H9 (cell line): ENCODE data around the genes CUL4B, ZNF280C and ARHGAP36.

DNA sequence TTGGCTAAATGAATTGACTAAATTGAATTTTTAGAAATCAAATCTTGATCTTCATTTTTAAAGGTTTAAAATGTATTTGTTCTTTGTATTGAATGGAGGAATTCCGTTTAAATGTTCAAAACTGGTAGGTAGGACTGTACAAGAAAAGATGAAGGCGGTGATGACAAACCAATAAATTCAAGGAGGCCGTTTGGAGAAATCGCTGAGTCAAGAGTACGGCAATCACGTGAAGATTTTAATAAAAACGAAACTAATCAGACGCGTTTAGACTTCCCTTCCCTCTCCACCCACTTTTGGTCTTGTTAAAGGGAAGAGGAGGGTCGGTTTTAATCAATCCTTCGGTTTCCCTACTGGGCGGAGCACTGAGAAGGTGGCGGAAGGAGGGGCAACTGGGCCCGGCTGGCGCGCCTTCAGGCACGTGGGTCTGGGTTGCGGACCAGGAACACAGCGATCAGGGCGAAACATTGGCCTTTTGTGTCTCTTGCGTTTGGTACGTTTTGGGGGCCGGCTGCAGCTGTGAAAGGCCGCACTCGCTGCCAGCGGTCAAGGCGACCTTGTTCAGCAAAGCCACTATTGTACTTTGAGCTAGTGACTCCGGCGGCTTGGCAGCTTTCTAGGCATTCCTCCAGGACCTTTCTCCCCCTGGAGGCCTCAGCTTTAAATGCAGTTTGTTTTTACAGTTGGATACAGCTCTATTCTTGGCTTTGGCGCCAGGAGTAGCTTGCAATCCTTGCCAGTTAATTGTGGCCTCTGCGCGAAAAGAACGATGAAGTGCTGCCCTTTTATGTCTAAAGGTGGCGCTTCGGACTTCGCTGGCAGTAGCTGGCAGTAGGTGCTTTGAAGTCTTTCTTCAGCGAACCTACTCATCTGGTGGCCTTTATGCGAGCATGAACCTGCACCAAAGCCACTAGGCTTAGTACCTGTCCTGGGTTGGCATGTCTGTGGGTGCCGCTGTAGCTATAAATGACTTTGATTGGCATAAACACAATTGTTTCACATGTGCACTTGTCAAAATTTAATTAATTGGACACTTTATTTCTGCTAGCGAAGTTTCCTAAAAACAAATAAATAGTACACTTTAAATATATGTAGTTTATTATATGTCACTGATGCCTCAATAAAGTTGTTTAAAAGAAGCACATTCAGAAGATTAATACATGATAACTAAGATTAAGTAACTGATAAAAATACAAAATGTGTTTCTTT, 16.9 kb upstream of the LAMP2 start:
- PRO-cap = bidirectional peak, plus-strand start at position 388 of the sequence, minus-strand start at position 401 of the sequence; bidirectional peak, plus-strand start at position 736 of the sequence, minus-strand start at position 587 of the sequence

- PRO-cap = bidirectional peak, plus-strand start at chrX:120560567, minus-strand start at chrX:120560494; bidirectional peak, plus-strand start at chrX:120560849, minus-strand start at chrX:120560870; bidirectional peak, plus-strand start at chrX:120561136, minus-strand start at chrX:120560926
Observed at GRCh38 chrX:120560340-120561287, at the start of gene CUL4B. Gene CUL4B (minus strand): TSS chrX:120560962.

GRCh38 chrX:122421818-122422122, 762.3 kb upstream of the GRIA3 start:
- PRO-cap = no peak

DNA sequence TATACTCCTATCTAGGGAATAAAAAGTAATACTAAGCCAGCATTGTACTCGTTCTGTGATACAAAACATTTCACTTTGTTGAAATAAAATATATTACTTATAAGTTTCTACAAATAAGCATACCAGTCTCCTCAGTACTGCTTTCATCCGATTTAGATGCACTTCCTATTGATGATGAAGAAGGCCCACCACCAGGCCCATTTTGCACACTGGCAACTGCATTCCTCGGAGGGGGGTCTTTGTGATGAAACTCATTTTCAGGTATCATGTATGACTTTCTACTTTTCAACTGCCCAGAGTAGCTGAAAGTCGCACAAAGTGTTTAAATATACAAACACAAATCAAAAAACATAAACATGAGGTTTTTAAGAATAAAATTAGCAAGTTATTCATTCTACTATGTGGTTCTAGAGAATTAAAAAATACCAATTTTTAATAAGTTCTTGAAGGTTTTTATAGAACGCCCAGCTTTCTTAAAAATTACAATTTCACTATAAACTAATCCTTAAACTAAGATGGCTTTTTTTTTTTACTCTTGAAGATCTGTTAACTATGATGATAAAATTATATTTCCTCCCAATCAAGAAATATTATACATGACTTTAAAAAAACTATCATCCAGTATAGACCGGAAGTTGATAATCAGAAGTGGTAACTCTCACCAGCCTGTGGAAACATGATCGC, 109.7 kb downstream of the THOC2 start:
- PRO-cap = no peak

DNA sequence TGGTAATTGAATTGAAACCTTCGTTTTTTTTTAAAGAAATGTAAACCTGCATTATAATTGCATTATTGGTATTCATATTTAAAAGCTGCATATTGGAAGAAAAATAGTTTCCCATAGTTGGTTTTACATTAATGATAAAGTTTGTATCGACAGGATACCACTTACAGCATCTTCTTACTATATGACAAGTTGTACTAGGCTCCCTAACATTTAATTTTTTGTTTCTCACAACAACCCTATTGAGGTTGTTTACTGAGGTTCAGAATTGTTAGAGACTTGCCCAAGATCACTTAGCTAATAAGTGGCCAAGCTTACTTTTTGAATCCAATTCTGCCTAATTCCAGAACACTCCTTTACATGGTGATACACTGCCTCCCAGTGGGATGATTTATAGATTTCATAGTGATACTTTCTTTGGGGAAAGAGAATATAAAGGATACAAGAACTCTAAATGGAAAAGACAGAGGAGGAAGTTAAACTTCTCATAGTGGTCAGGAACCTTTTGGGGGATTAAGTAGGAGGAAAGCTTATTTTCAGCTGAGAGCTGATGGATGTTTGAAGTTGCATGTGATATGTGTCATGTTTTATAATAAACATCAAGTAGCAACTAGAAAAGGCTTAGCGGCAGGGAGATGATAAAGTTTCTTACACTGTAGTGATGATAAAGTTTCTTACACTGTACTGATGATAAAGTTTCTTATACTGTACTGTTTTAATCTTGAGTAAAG, 15.2 kb downstream of the STAG2 start:
- PRO-cap = no peak

DNA sequence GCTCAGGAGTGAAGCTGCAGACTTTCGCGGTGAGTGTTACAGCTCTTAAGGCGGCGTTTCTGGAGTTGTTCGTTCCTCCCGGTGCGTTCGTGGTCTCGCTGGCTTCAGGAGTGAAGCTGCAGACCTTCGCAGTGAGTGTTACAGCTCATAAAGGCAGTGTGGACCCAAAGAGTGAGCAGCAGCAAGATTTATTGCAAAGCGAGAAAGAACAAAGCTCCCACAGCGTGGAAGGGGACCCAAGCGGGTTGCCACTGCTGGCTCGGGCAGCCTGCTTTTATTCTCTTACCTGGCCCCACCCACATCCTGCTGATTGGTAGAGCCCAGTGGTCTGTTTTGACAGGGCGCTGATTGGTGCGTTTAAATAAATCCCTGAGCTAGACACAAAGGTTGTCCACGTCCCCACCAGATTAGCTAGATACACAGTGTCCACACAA, 164.9 kb upstream of the TEX13C start:
- PRO-cap = no peak

DNA sequence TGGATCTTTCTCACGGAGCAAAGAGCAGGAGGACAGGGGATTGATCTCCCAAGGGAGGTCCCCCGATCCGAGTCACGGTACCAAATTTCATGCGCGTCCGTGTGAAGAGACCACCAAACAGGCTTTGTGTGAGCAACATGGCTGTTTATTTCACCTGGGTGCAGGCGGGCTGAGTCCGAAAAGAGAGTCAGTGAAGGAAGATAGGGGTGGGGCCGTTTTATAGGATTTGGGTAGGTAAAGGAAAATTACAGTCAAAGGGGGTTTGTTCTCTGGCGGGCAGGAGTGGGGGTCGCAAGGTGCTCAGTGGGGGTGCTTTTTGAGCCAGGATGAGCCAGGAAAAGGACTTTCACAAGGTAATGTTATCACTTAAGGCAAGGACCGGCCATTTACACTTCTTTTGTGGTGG, 74.4 kb downstream of the TEX13C start:
- PRO-cap = unidirectional peak, minus-strand start at position 126 of the sequence; bidirectional peak, plus-strand start outside the sequence, minus-strand start at position 192 of the sequence

GRCh38 chrX:129553004-129553631, 13.1 kb downstream of the OCRL start:
- PRO-cap = no peak

DNA sequence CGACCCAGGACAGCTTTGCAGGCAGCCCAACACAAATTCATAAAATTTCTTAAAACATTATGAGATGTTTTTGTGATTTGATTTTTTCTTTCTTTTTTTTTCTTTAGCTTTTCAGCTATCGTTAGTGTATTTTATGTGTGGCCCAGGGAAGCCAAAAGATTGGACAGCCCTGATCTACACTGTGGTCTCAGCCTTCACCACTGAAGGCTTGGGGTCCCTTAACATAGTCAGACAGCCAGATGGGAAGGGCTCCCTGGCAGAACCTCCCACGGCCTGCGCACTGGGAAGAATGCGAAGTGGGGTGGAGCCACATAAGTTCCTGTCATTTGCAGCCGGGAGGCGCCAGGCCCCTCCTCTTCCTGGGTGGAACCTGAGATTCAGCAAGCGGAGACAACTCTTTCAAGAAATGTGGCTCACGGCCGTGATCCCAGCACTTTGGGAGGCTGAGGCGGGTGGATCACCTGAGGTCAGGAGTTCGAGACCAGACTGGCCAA, 50.9 kb downstream of the APLN start:
- PRO-cap = bidirectional peak, plus-strand start at position 383 of the sequence, minus-strand start at position 291 of the sequence

- PRO-cap = no peak
Observed at GRCh38 chrX:130081940-130083406, 27.8 kb downstream of the ELF4 start.

DNA sequence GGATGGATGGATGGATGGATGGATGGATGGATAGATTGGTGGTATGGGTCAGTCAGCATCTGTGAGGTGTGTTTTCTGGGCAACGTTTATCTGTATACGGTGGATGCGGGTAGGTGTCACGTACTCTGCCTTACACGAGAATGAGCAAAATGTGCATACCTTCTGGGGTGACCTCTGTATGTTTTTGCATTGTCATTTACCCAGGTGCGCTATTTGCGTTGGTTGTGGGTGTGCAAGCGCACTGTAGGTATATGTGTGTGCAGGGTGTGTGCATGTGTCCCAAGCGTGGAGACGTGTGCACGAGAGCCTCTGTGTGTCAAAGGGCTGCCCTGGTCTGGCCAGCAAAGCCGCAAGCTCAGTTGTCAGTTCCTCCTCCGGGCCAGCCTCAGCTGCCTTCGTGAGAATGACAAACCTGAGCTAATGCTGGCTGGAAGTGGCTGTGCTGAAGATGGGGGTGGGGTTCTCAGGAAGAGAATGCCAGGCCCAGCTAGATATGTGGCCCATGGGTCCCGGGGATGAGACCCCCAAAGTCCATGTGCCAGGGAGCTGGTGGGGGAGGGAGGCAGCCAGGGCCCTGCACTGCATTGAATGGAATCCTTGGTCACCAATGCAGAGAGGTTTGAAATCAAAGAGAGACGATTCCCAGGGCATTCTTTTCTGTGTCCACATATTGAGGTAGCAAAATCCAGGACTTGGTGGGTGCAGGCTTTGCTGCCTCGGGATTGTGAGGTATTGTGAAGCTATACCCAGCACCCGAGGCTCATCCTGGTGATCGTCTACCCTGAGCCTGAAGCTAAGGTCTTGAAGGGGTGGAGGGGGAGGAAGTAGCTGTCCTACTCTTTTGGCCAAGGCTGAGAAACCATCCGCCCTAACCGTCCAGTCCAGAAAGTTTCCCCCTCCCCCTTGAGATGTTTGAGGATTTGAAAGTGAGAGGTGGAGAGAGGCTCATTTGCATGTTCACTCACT, 26.2 kb downstream of the ELF4 start:
- PRO-cap = no peak

GRCh38 chrX:130173108-130173872, 1.5 kb downstream of the RAB33A start:
- PRO-cap = no peak

DNA sequence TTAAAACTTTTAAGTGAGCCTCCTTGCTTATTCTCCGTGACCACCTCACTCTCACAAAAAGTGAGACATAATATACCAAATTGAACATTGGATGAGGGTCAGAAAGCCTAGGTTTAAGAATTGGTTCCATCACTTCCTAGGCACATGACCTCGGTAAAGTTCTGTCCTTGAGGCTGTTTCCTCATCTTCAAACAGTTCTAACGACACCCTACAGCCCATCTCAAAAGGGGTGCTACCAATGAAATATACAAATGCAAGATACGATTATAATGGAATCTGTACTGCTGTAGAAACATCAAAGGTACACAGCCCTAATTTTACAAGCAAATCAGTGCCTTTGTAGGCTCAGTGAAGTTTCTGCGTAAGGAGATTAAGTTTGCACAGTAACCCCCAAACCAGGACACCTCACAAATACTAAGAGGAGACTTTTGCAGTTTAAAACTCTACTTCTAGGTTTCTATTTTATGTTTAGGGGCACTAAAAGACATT, 1.3 kb downstream of the ZNF280C start:
- PRO-cap = no peak

GRCh38 chrX:130267955-130269223, at the start of gene ZNF280C:
Gene ZNF280C (minus strand): TSS chrX:130268899.
- PRO-cap = bidirectional peak, plus-strand start at chrX:130268452, minus-strand start at chrX:130268512; bidirectional peak, plus-strand start at chrX:130268573, minus-strand start at chrX:130268577; bidirectional peak, plus-strand start at chrX:130268672, minus-strand start at chrX:130268684; bidirectional peak, plus-strand start at chrX:130268972, minus-strand start at chrX:130268899

- PRO-cap = no peak
Observed at GRCh38 chrX:130749698-130750634, 153.0 kb downstream of the ENOX2 start.

GRCh38 chrX:130750635-130751137, 152.3 kb downstream of the ENOX2 start:
- PRO-cap = no peak

DNA sequence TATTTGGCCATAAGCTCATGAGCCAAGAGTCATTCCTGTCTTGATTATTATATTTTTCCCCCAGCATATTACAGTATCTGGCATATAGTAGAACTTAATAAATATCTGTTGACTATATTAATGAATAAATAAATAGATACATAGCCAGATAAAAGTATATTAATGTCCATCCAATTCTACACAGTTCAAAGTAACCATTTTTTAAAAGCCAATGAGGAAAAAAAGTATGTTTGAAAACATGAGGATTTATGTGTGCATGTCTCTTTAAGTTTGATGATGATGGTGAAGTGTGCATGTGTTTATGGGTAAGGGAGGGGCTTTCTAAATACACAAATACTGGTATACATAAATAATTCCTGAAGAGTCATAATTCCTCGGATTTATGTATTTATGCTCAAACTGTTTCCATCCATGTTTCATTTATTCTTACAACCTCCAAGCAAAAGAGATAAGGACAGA, 75.4 kb downstream of the ENOX2 start:
- PRO-cap = no peak

- PRO-cap = no peak
Observed at GRCh38 chrX:130842624-130843165, 60.3 kb downstream of the ENOX2 start.

GRCh38 chrX:131058096-131058575, at the start of gene ARHGAP36:
Gene ARHGAP36 (plus strand): TSS chrX:131058346.
- PRO-cap = no peak

- PRO-cap = no peak
Observed at GRCh38 chrX:131213895-131214373, 75.2 kb downstream of the IGSF1 start.